Islet of Langerhans (tissue), 1 donor: ENCODE measurements around a stretch of chr10.

DNA sequence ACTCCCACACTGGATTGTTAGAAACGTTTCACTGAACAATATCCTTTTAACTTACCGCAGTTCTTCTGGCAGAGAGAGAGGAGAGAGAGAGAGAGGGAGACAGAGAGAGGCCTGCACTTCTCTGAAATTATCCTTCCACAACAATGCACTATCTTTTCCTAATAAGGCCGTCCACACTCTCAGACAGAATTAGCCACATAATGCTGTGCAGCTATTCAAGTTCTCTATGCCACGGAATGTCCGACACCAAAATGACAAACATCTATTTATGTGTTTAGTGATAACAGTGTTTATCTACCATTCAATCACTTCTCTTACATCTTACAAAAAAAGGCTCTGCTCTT is 160.0 kb upstream of the SVIL start:
- RRBS, result no CpG with 5 or more reads among the region's 5 CpGs

GRCh38 chr10:29811669-29812577 is 177.2 kb upstream of the SVIL start:
- RRBS, result no CpG with 5 or more reads among the region's 9 CpGs

GRCh38 chr10:29839631-29840939 is 205.3 kb upstream of the SVIL start:
- RRBS, result no CpG with 5 or more reads among the region's 20 CpGs

DNA sequence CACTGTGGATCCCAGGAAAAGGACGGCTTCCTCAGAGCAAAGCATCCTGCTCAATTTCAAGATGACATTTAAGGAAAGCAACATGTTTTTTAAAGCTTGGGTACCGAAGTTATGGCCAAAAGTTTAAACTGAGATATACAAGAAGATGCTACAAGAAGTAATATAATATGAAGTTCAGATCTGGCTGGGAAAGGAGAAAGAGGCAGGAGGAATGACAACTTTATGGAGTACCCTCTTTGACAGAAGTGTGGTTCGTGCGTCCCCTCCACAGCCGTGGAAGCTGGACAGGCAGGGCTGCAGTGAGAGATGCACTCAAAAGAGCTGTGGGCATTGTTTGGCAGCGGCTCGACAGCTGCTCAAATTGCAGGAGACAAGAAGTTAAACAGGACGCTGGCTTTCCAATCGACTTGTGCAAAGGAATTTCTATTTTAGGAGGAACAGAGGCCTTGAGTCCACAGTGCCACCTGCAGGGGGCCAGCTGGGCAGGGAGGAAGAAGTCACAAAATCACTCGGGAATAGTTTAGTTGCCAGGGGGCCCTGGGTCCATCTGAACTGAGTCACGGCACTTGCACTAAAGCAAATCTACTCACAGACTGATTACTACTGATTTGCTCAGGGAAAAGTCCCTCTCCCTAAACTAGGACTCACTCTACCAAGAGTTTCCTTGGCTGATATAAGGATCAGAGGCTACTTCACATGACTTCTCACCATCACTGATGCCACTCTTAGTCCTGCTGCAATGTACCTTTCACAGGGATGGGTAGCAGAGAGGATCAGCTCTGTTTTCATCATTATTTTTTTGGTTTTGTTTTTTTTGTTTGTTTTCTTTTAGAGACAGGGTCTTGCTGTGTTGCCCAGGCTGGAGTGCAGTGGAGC is 201.0 kb downstream of the JCAD start:
- RRBS, result no CpG with 5 or more reads among the region's 11 CpGs

DNA sequence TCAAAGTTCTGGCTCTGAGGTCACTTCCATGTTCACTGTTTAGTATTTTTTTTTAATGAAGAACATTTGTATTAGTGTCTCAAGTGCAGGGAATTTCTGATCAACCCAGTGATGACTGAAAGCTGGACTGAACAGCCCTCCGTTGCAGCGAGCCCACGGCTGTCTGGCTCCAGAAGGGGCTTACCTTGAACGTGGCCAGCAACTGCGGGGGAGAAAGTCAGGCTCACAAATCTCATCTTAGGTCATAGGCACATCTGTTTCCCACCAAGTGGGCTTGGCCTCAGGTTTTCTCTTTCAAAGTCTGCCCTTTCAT is 178.2 kb downstream of the JCAD start:
- RRBS, result no CpG with 5 or more reads among the region's 5 CpGs

DNA sequence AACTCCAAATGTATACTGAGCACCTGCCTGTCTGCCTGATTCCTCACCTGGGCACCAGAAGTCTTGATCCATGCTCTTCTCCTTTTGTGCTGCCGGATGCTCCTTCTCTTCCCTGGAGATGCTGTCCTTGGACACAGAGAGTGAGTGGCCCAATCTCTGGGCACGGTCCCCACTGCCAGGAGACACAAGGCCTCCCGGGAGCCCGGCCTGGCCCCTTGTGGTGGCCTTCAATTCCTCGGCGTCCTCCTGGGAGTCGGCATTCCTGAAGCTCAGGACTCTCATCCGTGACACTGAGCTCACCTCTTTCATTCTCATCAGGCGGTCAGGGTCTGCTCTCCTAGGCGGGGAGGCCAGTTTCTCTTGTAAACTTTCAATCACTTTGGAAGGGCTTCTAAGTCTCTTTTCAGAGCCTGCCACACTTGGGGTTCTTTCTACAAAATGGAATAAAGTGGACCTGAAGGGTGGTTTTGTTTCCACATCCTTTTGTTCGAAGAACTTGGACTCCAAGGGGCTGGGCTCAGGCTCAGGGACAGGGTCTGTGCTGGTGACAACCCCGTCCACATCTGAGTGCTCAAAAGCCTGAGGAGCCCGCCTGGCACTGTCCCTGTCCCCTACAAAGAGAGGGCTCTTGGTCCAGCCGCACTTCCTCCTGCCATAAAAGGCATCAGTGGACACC is 33.2 kb downstream of the JCAD start:
- RRBS, result 86% methylated on average over 2 of the region's 14 CpGs

- RRBS, result no CpG with 5 or more reads among the region's 6 CpGs
Measured at GRCh38 chr10:30041628-30042328, 17.6 kb downstream of the JCAD start.

DNA sequence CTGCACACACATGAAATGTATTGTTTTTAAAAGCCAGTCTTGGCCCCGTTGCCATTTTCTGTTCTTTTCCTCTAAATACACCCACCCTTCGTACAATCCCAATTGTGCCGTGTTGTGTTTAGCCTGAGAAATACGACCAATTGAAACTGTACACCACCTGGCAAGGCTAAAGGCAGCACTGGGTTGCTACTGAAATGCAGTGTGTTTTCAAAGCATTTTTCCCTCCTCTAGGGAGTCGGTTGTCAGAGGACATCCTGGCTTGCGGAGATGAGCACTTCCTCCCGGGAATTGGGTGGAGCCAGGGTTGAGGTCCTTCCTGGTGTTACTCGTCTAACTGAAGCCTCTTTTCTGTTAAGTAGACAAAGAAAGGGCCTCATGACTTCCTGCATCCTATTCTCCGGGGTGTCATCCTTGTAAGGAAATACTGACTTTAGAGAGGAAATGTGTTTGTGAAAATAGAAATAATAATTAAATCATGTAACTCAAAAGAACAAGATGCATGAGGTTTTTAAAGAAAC is 133.5 kb downstream of the MTPAP start:
- RRBS, result 89% methylated on average over 1 of the region's 9 CpGs

DNA sequence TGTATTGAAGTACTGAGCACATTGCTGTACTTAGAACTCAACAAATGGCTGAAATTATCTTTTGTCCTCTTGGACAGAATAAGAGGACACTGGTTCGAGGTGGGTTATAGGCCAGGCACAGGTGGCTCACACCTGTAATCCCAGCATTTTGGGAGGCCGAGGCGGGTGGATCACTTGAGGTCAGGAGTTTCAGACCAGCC is 10.9 kb downstream of the MAP3K8 start:
- RRBS, result no CpG with 5 or more reads among the region's 3 CpGs

GRCh38 chr10:30447491-30448108 is 13.6 kb downstream of the MAP3K8 start:
- RRBS, result no CpG with 5 or more reads among the region's 8 CpGs

DNA sequence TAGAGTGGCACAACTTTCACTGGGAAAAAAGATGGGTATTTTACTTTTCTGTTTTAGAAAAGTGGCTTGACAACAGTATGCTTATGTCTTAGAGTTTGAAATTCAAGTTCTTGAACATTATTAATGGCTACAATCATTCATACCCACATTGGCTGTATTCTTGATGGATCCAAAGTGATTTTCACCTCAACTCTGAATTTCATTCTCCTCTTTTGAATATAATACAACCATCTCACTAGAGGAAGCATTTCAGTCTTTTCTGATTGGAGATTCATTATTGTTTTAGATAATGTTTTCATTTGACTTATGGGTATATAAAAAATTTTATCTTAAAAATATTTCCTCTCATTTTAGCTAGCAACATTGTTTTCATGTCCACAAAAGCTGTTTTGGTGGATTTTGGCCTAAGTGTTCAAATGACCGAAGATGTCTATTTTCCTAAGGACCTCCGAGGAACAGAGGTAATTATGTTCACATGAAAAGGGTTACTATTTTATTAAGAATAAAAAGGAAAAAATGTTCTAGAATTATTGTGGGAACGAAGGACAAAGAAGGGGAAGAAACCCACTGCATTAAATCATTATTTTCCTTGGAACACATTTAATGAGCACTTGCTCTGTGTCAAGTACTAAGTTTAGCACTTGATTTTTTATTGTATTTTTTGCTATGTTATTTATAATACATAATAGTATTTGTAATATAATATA is 17.5 kb downstream of the MAP3K8 start:
- RRBS, result no CpG with 5 or more reads among the region's 3 CpGs

DNA sequence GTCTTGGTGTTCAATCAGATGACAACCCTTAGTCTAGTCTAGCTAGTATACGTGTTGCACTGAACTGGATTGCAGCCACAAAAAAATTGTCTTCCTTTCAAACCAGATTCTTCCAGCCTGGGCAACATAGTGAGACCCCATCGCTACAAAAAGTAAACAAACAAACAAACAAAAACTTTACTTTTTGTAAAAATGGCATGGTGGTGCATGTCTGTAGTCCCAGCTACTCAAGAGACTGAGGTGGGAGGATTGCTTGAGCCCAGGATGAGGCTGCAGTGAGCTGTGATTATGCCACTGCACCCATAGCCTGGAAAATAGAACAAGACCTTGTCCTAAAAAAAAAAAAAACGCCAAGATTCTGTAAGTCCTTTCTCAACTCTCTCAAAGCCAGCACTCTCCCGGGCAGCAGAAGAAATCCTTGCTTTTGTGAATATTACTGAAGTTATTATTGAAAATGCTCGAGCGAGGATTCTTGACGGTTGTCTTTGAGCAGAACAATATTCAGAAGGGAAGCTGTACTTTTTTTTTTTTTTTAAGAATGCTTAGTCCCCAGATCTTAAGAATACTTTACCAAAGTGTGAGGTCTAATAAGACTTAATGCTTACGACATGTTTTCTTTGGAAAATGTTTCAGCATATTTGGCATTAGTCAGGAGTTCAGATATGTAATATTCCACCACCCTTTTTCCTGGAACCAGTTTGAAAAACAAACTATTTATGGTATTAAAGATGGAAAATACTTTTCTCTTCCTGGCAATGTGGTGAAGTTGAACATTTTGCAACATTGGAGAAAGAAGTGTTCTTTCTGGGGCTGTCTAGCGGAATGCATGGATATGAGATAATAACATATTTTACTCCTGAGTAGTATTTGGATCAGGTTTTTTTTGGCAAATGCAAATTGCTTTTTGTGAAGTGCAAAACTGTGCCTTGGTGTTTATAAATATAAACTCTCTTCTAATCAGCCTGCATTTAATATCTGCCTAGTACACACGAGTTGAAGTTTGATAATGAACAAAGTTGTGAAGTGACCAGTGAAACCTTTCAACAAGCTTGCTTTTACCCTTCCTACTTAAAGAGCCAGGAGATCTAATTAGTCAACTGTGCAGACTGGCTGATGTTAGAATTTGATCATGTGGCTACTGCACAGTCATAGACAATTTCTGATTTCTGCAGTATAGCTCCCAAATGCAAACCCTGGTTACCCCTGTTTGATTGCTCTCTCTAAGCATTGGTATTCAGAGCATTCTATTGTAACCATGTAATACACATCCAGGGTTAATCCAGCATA is 20.7 kb downstream of the MAP3K8 start:
- RRBS, result no CpG with 5 or more reads among the region's 10 CpGs

GRCh38 chr10:30488168-30488732 is 54.3 kb downstream of the MAP3K8 start:
- RRBS, result no CpG with 5 or more reads among the region's 7 CpGs

DNA sequence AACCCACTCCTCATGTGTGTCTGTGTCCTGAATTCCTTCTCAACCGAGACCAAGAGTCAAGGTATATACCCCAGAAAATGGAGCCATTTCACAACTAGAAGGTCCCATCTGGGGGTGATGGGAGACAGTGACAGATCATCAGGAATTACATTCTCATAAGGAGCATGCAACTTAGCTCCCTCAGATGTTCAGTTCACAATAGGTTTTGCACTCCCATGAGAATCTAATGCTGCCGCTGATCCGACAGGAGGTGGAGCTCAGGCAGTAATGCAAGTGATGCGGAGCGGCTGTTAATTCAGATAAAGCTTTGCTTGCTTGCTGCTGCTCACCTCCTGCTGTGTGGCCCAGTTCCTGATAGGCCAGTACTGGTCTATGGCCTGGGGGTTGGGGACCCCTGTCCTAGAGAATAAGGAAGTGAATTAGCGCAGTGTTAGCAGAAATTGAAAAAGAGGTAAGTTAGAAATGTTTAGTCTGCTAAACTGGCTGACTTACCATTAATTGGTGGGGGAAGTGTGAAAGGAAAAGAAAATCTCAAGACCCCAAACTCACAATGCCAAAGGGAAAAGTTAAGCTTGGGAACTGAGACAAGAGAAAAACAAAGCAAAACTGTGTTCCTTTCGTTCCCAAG is 76.5 kb downstream of the LYZL2 start:
- RRBS, result no CpG with 5 or more reads among the region's 7 CpGs

- RRBS, result no CpG with 5 or more reads among the region's 12 CpGs
Measured at GRCh38 chr10:30700255-30700822, 70.8 kb upstream of the LYZL2 start.

DNA sequence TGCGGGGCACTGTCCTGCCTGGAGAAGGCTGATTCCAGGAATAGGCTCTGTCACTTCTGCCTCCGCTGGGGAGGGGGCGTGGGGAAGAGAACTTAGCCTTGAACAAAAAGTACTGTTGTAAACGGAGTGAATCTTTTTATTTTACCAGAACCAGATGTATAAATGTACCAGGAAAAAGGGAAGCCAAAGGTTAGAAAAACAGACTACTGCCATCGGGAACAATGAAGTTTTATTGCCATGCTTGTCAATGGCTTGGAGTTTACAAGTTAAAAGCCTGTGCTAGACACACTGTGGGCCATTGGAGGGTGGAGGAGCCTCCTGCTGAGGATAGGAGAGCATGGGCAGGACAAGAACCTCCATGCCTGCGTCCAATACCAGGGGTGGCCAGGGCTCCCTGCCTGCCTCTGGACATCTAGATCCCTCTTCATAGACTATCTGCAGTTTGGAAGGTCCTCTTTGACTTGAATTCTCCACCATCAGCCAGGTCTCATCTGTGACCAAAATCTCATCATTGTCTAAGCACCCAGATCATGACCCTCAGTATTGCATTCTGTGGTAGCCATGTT is 161.7 kb upstream of the LYZL2 start:
- RRBS, result no CpG with 5 or more reads among the region's 6 CpGs

- RRBS, result no CpG with 5 or more reads among the region's 4 CpGs
Measured at GRCh38 chr10:30980947-30981440, 50.7 kb downstream of the ZNF438 start.

GRCh38 chr10:31064439-31064775 is 32.7 kb upstream of the ZNF438 start:
- RRBS, result no CpG with 5 or more reads among the region's 3 CpGs

DNA sequence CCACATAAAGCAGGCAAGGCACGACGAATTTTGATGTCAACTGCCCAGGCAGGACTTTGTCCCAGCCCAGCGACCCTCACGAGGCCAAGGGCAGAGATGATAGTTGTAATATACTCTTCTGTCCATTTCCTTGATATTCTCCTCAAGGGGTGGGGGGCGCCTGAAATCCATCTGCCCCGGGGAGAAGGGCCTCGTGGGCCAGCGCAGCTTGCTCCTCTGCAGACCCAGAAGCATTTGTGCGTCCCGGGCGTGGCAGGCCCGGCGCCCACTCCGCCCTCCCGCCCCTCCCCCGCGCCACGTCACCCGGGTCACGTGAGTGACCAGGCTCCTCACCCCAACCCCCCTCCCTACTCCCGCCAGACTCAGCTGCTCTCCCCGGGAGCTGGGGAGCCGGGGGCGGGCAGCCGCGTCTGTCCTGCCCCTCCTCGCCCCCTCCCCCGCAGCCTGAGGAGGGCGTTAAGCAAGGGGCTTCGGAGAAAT is 101.9 kb upstream of the ZNF438 start:
- RRBS, result 5% methylated on average over 16 of the region's 30 CpGs

DNA sequence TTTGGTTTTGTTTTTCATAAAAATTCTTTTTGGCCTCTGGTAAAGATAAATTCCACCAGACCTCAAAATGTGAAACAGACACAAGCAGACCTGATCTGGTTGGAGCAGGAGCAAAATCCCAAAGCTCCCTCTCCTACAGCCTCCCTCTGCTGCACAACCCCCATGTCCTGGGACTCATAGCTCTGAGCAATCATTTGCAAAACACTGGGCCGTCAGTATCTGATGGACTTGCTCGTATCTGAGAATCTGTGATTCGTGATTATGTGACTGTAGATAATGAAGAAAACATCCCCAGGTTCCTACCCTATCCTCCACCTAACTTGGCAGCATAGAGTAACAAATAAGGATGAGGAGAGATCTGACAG is 230.1 kb downstream of the ARHGAP12 start:
- RRBS, result no CpG with 5 or more reads among the region's 3 CpGs